UCH-1 (cell line): ENCODE measurements around a stretch of chr1.

DNA sequence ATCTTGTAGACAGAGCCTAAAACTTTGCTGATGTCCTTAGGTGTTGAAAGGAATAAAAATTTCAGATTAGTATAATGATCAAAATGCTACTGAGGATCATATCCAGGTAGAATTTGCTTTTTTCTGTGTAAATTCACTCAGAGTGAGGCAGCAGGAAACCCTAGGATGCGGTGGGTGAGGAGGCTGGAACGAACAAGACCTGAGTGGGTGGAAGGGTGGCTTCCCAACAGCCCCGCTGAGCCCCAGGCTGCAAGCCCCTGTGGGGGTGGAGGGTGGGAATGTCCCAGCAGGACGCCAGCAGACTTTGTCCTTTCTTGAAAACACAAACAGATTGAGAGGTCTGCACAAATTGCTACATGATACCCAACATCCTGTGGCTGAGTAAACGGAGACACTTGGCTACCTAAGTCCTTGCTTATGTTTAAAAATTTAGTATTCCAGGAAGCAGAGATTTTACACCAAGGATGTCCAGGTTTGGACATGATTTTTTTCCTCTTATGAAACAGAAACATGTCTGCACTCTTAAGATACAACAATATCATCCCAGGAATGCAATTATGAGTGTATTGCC, 11.7 kb upstream of the F3 start:
- RRBS = no CpG with 5 or more reads among the region's 5 CpGs

DNA sequence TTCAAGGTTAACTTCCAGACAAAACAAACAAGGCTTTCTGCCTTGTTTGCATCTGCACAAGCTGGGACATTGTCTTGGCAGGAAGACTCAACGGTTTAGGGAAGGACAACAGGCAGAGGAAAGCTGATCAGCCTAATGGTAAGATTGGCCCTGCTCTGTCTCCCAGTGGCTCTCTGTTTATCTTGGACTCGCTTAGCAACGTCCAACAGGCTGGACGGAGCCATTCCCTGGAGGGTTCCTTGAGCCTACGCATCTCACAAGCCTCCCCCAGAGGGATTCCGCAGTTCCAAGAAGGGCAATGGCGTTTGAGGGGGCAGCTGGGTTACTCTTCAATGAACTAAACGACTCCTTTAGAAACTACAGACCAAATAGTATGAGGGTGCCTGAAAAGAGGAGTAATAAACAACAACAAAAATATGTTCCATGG, 62.1 kb upstream of the SLC44A3 start:
- RRBS = no CpG with 5 or more reads among the region's 8 CpGs

DNA sequence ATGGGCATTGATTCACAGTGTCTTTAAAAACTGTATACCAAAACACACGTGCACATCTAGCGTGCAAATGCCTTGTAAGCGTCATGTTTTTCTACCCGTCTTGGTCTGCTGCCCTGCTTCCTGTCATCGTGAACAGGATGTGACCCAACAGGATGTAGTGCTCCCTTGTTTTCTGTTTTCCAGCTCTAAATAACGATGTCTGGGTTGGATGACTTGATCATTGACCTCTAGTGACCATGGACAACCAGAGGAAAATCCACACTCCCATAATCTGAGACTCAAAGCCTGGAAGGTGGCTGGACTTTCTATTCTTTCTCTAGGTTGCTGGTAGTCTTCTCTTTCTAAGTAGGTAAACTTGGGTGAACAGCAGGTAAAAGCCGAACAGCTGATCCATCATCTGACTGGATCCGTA, 24.6 kb upstream of the SLC44A3 start:
- RRBS = no CpG with 5 or more reads among the region's 8 CpGs

- RRBS = no CpG with 5 or more reads among the region's 4 CpGs
These were observed 53.0 kb downstream of the CNN3 start for GRCh38 chr1:94873719-94874414.

GRCh38 chr1:94900675-94900874, 26.3 kb downstream of the CNN3 start:
- RRBS = no CpG with 5 or more reads among the region's 2 CpGs

DNA sequence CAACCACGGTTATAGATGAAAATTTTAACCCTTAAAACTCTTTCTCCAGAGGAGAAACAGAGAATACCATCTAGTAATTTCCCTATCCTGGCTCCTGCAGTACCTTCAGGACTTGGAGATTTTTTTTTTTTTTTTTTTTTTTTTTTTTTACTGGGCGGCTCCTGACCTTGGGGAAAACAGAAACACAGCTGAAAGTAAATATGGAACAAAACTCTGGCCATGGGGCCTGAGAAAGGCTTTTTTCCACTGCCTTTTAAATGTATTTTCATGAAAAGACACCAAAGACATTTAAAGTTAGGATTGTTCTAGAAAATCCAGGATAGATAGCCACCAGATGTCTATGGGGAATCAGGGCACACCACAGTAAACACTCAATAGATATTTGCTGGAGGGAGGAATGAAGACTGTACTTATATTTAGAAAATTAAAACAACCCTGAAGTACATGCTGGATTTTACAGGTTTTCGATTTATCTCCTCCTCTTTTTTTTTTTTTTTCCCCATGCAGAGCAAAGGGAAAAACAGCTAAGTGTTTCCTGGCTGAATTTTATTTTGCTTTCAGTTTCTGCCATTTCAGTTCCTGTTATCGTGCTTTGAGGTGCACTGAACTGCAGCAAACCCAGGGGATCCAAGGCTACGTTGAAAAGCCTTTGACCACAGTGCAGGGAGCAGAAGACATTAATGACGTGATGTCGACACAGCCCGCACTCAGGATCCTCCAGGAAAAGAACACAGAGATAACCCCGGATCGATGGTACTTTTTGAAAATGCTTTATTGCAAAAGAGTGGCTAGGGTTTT, 35.7 kb upstream of the CNN3 start:
- RRBS = no CpG with 5 or more reads among the region's 10 CpGs

- RRBS = no CpG with 5 or more reads among the region's 2 CpGs
These were observed 49.4 kb downstream of the ALG14 start for GRCh38 chr1:95023376-95023659.

DNA sequence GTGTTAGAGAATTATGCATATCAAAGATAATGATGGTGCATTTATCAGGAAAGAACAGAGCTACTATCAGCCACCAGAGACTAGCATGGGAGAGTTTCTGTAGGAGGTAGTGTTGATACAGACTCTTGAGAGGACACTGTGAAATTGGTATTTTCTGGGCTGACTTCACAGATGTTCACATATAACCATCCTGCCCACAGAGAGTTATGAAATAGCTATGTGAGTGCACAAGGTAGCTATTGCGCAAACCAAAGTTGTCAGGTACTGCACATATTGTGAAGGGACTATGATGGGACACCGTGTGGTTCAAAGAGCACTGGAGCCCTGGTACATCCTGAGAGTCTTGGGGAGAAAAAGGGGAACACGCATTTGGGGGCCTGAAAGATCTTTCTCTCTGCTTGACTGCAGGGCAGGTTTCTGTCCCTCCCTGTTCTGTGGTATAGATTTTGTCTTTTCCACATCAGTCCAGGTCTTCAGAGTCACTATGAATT, 1.4 kb upstream of the TLCD4 start:
- RRBS = no CpG with 5 or more reads among the region's 3 CpGs

GRCh38 chr1:95118628-95119073, 1.5 kb downstream of the TLCD4 start:
- RRBS = no CpG with 5 or more reads among the region's 10 CpGs

- RRBS = no CpG with 5 or more reads among the region's 3 CpGs
These were observed 5.2 kb downstream of the TLCD4 start for GRCh38 chr1:95122355-95122772.

GRCh38 chr1:95233196-95233765, 729 bp upstream of the RWDD3 start:
- RRBS = no CpG with 5 or more reads among the region's 18 CpGs

DNA sequence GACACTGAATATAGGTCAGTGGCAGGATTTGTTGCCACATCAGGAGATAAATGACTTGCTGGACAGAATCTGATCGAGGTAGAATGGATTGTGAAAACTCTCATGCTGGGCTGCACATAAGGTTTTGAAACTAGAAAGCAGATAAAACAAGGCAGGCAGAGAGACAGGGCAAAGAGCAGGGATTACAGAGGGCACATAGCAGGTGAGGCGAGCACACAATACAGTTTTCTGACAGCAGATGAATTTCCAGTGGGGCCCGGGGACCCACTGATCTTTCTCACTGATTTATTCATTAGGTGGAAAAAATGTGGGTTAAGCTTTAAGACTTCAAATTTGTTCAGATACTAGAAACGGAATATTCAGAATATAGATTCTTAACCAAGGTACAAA, 296.1 kb upstream of the PTBP2 start:
- RRBS = no CpG with 5 or more reads among the region's 4 CpGs

DNA sequence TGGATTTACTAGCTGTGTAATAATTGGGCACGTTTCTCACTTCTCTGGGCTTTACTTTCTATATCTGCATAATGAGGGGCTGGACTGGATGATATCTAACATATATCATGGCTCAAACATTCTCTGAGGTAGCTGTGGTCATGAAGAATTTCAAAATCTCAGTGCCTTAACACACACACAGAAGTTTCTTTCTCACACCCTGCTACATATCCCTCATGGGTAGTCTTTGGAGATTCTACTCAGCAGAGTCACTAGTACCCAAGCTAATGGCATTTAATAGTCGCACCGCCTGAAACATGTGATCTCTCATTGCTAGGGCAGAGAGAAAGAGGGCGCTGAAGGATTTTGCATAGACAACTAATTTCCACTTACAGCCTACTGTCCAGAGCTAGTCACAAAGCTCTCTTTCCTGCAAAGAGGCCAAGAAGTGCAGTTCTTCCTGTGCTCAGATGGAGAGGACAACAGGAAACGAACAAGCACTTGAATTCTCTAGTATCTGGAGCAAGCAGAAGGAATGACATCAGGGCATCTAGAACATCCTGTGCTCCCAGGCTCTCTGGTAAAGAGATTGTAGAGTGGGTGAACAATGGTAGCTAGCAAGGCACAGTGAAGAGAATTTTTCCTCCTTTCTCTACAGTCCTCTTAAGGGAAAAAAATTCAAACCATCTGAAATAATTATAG, 183.4 kb upstream of the PTBP2 start:
- RRBS = no CpG with 5 or more reads among the region's 5 CpGs

GRCh38 chr1:96679309-96679858, 42.2 kb upstream of the PTBP2 start:
- RRBS = no CpG with 5 or more reads among the region's 8 CpGs

DNA sequence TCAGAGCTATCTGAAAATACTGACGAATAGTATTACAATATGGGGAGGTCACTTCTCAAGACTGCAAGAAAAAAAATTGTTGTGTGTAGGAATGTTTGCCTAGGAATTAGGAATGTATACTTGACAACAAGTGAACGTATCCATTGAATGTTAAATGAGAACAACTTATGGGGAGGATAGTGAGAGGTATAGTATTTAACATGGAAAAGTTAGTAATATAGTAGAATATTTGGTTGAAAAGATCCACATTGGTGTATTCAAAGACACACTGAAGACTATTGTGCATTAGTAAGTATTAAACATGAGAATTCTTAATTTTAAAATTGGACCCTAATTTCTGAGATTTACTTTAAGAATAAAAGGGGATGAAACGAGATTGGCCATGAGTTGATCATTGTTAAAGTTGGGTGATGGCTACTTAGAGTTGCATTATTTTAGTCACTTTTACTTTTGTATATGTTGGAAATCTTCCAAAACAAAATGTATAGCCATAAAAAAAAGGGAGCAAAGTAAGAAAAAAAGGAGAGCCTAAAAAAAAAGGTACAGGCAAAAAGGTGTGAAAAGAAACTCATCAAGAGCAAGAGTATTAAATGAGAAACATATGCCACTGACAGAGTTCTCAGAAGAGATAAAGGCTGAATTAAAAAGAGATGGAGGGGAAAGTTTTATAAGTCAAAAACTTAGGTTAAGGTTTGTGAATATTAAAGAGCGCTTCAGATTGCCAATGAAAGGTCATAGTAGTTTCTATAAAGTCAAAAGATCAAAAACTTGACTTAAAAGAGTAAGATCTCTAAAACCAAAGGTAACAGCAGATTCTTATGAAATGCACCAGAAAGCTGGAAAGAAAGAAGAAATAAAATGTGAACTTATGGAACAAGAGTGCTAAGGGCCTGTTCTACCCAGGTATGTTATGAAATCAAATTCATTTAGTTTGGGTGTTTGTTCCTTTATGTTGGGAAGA, 81.6 kb downstream of the PTBP2 start:
- RRBS = no CpG with 5 or more reads among the region's 4 CpGs

DNA sequence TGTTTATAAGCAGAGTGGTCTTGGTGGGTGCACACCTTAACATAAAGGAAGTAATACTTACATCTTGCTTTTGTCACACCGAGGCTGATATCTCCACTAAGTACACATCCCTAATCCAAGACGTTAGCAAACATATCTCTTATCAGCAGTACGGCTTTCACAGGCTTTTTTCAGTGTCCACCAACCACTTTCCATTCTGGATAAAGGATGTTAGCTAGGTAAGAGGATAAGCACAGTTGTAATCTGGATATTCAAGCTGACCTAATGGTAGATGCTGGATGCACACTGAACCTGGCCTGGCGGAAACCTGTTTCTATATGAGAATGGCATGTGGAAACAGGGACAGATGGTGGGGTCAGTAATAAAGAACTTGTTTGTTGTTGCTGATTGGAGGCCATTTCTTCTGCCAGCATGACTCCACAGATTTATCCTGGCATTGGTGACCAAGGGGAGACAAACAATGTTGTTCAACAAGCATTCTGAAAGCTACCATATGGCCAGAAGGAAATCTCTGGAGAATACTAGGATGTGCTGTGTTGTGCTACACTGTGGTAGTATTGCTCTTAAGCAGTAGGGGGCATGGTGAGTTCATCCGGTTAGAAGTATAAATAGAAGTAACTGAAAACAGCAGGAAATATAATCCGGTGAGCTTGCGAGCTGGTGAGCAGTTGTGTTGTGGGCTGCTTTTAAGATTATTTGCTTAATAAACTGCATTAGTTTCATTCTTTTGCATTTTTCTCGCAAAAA, 416.5 kb downstream of the PTBP2 start:
- RRBS = no CpG with 5 or more reads among the region's 8 CpGs

DNA sequence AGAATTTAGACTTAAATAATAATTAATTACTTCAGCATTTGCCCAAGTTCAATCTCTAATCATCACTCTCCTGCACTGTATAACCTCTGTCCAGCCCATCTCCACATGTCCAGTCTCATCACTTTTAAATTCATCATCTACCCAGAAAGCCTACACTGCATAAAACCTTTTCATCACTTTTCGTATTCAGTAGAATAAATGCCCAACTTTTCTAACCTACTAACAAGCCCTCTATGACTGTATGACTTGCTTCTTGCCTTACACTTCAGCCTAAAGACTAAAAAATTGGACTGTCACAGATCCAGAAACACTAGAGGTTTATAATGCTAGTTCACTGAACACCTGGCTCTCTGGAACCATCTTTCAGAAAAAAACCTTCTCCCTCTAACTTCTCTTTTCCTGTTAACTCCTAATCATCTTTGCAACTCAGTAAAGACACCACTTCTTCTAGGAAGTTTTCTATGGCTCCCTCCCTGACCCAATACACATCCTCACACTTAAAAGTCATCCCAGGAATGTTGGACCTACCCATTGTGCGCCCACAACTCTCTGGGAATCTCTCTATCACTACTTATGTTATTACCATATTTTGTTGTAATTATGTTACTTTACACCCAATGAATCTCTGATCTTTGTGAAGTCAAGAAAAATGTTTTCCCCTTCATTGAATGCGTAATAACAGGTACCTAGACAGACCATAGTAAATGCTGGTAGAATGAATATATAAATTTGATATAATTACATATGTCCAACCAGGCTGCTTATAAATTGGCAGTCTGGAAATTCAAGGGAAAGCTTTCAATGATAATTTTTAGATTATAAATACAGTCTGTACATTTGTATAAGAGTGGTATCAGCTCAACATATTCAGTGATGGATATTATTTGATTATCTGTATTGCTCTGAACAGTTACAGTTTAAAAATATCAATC, 262.0 kb downstream of the DPYD start:
- RRBS = no CpG with 5 or more reads among the region's 3 CpGs

GRCh38 chr1:98045006-98045710, 124.3 kb upstream of the DPYD start:
- RRBS = 6% methylated on average over 4 of the region's 51 CpGs

DNA sequence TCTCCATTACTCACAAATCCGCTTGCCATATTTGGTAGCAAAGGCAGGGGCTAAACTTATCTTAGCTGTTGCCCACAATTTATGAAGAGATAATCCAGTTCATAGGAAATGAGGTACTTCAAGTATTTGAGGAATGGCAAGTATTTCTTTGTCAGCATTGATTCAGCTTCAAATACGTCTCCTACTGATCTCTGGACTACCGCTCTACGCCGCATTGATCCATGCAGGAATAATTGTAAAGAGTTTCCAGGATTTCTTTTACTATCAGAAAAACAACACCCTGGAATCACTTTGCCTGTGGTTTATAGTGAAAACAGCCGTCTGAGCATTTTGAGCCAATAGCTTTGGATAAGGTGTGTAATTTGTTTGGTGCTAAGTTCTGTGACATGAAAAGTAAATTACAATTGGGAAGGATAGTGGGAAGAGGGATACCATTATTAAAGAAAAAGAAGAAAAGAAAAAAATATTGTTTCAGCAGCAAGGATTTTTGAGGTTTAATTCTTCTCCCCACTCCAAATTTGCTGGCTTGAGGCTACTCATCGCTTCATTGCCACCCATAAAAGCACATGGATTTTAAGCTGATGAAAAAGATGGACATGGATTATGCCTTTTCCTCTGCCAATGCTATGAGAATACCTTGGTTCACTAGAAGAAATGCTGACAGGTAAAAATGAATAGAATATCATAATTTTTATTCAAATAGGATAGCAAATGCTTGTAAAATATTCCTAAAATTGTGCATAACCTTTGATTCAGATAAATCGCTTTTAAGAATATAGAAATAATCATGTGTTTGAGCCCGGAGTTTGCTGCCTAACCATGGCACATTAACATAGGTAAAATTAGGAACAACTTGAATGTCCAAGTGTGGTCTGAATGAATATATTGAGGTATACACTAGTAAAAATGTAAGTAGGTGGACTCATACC, 289.6 kb upstream of the DPYD start:
- RRBS = no CpG with 5 or more reads among the region's 9 CpGs

DNA sequence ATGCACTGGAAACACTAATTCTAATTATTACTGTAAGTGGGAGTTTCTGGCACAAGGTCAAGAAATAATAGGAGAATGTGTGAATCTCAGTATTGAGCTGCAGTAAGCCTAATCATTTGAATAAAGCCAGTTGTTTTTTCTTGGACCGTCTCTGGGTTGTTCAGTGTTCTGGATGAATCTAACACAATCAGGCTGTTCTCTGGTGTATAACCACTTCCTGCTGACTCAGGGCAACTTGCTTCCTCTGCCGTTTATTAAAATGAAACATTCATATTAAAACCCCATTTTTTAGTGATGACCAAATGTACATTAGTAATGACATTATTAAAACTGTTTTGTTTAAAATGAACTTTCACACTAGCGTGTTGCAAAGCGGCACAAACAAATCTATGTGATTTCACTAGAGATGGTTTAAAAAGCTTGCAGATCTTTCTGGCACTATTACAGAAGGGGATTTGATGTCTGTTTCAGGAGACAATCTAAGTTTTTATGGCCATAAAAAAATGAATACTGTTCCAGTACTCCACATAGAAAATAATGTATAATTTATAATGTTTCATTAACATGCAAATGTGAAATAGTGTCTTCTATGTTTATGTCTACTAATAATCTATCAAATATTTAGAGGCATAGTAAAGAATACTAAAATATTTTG, 273.0 kb upstream of the SNX7 start:
- RRBS = no CpG with 5 or more reads among the region's 4 CpGs